Jurkat, Clone E6-1 (cell line): ENCODE measurements around the gene USP5.

DNA sequence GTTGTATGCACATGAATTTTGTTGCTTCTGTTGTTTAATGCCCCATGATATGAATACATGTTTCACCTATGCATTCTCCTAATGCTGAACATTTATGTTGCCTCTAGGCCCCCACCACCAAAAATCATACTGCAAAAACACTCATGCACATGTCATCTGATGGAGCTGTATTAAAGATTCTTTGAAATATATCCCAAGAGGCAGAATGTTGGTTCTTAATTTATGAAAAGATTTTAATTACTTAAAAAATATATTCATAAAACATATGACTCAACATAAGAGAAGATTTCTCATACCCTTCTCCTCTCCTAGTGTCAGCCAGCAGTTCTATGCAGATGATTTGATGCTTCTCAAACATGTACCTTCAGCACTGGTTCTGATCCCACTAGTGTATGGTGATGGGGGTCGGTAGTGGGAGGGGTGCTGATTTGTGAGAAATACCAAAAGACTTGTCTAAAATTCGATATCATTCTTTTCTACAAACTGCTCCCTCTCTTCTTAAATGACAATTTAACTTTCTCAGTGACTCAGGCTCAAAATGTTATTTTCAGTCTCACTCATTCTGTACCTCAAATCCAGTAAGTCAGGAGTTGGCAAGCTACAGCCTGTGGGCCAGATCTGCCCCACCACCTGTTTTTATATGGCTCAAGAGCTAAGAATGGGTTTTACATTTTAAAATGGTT, 6.3 kb upstream of the NOP2 start:
- RRBS: no CpG with 5 or more reads among the region's 2 CpGs

GRCh38 chr12:6581542-6581942, 13.5 kb upstream of the NOP2 start:
- RRBS: no CpG with 5 or more reads among the region's 4 CpGs

- RRBS: no CpG with 5 or more reads among the region's 13 CpGs
These were observed 19.4 kb upstream of the NOP2 start for GRCh38 chr12:6587270-6588168.

DNA sequence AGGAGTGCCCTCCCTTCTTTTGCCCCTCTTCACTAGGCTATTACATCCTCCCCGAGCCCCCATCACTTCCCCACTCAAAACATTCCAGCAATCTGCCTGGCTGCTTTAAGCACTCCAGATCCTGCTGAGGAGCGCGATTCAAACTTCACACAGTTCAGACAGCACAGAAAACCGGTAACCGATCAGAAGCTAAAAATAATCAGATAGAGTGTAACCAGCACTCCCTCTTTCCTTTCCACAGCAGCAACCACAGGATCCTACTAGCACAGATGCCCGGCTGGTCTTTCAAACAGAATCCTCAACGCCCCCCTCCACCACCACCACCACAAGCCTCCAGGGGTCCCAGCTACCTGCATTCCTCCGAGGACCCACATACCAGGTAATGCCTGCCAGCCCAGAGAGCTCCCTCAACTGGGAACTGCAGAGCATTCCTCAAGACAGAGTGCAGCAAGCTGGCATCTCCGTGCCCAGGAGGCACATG, 1.5 kb downstream of the CHD4 start:
- RRBS: 2% methylated on average over 3 of the region's 9 CpGs

DNA sequence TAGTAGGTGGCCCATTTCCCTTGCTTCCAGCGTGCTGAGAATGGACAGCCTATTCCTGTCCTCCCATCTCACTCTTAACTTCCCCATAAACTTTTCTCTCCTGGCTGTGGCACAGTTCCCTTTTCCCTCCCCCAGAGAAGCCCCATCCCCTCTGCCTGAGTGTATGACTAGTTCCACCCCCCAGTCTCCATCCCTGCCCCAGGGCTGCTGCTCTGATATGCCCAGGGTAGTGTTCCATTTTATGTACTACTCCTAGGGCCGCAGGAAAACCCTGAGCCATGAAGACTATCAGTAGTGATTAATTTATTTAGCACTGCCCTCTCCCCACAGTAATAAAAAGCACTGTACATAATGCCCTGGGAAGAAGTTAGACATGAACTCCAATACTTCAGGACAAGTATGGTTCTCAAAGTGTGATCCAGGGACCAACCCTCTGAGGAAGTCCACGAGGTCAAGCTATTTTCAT, 11.4 kb upstream of the CHD4 start:
- RRBS: no CpG with 5 or more reads among the region's 3 CpGs

- RRBS: no CpG with 5 or more reads among the region's 17 CpGs
These were observed 3.5 kb upstream of the LPAR5 start for GRCh38 chr12:6638828-6640008.

- RRBS: 28% methylated on average over 9 of the region's 69 CpGs
These were observed 681 bp downstream of the PIANP start for GRCh38 chr12:6699664-6700603.

DNA sequence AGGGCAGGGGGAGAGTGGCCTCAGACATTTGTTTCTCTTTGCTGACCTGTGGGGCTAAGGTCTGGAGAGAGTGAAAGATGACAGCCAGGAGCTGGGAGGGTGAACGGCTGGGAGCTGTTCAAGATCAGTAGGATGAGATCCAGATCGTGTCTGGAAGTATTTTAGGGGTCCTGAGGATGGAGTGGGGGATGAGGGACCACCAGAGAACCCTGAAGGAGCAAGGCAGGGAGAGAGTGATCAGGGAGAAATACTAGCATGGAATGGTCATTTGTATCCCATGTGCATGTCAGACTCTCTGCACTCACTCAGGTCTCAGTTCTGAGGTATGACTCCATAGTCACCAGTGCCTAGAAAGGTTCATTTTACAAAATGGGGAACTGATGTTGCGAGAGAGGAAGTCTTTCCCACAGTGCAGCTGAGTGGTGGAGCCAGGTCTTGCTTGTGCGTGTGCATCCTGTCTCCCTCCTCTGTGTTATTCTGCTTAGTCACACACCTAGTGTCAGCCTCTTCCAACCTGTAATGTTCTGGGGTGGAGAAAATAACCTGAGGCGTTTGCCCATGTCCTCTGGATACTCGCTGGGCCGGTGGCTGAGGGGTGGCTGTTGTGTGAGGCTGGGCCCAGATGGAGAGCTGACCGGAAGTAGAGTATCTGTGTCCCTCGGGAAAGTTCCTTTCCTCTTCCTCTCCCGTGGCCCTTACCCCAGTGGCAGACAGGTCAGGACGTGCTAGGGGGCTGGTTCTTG, 7.3 kb downstream of the MLF2 start:
- RRBS: 53% methylated on average over 2 of the region's 11 CpGs

- RRBS: 37% methylated on average over 2 of the region's 22 CpGs
These were observed 2.8 kb downstream of the CD4 start for GRCh38 chr12:6791742-6792971.

- RRBS: no CpG with 5 or more reads among the region's 13 CpGs
These were observed 2.6 kb upstream of the GPR162 start for GRCh38 chr12:6818835-6819575.

- RRBS: 93% methylated on average over 7 of the region's 37 CpGs
These were observed 3.7 kb upstream of the GNB3 start for GRCh38 chr12:6836721-6837715.

GRCh38 chr12:6838748-6839572, 1.8 kb upstream of the GNB3 start:
- RRBS: no CpG with 5 or more reads among the region's 20 CpGs

- RRBS: 2% methylated on average over 10 of the region's 38 CpGs
These were observed at the start of gene USP5 for GRCh38 chr12:6851809-6852257. TSS of gene USP5 (plus strand) at chr12:6852150.

- RRBS: no CpG with 5 or more reads among the region's 8 CpGs
These were observed 1.1 kb downstream of the USP5 start for GRCh38 chr12:6852934-6853516.

GRCh38 chr12:6900740-6901207, 3.8 kb upstream of the LRRC23 start:
- RRBS: no CpG with 5 or more reads among the region's 7 CpGs

DNA sequence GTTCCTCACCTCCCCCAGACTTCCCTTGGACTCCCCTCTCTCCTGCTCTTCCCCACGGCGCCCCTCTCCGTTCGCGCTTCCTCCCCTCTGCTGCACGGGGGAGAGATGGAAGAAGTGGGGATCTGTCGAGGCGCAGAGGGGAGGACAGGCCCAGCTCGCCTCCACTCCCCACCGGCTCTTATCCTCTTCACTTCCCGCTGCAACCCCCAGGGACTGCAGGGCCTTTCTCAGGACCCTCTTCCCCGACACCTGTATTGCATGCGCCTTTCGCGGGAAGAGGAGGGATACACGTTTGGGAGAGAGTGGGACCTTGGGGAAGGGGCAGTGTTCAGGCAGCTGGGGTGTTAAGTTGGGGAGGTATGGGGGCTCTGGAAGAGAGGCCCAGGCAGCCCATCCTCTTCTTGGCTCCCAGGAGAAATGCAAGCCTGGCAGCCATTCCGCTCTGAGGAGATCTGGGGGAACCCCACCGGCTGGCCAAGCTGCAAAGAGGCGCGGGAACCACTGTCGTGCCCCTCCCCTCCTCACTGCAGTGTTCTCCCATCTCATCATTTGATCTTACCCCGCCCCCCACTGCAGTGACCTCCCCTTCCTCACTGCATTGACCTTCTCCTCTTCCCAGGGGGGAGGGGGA, 759 bp downstream of the ENO2 start:
- RRBS: no CpG with 5 or more reads among the region's 22 CpGs

DNA sequence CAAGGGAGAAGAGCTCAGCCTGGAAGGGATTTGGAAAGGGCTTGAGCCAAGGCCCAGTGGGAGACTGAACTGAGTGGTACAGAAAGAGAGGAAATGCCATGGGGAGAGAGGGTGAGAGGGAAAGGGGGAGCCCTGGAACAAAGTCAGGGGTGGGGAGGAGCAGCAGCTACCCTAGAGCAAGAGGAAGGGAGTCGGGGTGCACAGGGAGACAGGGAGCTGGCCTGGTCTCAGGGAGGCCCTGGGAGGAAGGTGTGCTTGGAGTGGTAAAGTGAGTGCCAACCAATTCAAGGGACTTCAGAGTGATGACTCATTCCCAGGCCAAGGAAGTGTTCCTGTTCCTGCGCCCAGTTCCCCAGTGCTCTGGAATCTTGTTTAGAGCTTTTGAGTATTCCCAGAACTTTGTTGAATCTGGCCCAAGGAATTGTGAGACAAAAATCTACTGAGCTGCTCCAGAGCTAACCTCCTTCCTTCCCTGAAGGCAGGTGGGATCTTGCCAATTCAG, 2.4 kb upstream of the ATN1 start:
- RRBS: no CpG with 5 or more reads among the region's 2 CpGs

DNA sequence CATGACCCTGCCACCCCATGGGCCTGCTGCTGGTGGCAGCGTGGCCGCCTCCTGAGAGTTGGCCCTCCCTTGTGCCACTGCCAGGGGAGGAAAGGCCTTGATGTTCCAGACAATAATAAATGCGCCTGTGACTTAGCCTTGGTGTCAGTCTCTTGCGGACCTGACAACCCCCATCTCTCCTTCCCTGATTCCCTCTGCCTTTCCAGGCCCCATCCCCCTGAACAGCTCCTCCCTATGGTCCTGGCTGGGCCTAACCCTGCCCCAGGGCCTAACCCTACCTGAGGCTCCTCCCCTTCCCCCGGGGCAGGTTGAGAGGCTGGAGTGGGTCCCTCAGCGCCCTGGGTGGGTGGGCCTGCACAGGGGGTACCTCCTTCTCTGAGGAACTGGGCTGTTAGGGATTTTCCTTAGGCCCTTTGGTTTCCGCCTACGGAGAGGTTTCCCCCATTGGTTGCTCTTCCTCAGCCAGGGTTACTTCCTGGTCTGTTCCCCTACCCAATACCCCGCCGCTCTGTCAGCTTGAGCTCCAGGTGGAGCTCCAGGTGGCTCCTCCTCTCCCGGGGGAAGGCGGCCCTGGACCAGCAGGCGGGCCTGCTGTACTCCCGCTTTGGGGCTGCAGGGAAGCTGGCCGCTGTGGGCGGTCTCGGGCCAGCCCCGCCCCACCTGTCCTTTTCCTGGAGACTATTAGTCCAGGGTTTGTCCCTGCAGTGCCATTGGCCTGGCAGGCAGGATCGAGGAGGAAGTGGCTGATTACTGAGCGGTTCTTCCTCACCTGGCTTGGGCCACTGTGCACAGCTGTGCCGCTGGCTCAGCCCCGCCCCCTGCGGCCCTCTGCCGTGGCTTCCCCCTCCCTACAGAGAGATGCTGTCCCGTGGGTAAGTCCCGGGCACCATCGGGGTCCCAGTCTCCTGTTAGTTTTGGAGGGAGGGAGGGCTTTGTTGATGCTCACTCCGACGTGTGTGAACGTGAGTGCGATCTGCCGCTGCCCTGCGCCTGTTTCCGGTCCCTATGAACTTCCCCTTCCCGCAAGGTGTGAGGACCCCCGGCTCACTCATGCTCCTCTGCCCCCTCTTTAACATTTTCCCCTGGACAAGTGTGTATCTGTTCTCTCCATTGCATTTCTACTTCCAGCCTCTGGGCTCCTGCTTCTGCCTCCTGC, 2.4 kb downstream of the C12orf57 start:
- RRBS: no CpG with 5 or more reads among the region's 36 CpGs

- RRBS: no CpG with 5 or more reads among the region's 9 CpGs
These were observed 3.0 kb upstream of the PTPN6 start for GRCh38 chr12:6948082-6948700.

- RRBS: no CpG with 5 or more reads among the region's 28 CpGs
These were observed 5.0 kb downstream of the PTPN6 start for GRCh38 chr12:6955874-6956799.